CD14-positive monocyte (primary cell): ENCODE measurements around the genes COL23A1, ZNF454, GRM6 and GFPT2.

DNA sequence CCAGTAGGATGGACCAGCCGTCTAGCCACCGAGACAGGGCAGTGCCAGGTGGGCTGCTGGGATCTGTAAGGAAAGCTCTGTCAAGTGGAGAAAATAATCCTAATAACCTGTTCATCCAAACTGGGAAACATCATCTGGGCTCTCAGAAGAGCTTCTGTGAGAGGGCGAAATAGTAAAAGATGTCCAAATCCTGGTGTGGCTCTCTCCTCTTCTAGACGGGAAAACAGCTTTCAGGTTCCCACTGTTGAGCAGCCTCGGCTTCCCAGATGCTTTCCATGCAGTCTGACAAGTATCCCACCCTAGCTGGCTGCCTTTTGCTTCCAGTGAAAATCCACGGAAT is 129.9 kb downstream of the COL23A1 start:
- CAGE, long polyA plus RNA = no peak

DNA sequence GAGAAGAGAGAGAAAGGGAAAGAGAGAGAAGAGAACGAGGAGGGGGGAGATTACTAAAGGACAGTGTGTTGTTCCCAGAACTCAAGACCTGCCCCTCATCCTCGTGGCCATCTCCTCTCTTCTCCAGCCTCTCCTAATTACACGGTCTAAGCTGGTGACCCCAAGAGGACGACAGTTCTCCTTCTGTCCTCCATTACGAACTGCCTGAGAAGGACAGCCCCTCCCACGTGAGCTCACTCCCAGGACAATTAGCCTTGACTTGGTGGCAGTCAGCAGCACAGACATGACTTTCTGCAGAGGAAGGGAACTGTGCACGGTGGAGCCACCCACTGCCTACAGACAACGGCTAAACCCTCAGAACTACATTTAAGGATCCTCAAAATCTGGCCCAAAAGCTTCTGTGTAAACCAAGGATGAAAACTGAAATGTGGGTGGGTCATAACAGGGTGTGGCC is 99.0 kb downstream of the COL23A1 start:
- CAGE, long polyA plus RNA = no peak

- CAGE, long polyA plus RNA = no peak
Observed at GRCh38 chr5:178589729-178590796, at the start of gene COL23A1. TSS of gene COL23A1 (minus strand) at chr5:178590393.

GRCh38 chr5:178940645-178941309 is at the start of gene ZNF454:
TSS of gene ZNF454 (plus strand) at chr5:178941198.
- CAGE, long polyA plus RNA = no peak

DNA sequence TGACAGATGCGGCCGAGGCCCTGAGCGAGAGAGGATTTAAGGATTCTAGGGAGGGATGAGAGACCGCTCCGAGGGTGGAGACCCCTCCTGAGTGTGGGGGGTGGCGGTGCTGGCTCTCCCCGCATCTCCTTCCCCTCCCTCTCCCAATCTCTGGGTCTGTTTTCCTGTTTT is at the start of gene GRM6:
Gene GRM6 (minus strand): TSS at position 11 of the 171 bp plus-strand sequence.
- CAGE, long polyA plus RNA = no peak

DNA sequence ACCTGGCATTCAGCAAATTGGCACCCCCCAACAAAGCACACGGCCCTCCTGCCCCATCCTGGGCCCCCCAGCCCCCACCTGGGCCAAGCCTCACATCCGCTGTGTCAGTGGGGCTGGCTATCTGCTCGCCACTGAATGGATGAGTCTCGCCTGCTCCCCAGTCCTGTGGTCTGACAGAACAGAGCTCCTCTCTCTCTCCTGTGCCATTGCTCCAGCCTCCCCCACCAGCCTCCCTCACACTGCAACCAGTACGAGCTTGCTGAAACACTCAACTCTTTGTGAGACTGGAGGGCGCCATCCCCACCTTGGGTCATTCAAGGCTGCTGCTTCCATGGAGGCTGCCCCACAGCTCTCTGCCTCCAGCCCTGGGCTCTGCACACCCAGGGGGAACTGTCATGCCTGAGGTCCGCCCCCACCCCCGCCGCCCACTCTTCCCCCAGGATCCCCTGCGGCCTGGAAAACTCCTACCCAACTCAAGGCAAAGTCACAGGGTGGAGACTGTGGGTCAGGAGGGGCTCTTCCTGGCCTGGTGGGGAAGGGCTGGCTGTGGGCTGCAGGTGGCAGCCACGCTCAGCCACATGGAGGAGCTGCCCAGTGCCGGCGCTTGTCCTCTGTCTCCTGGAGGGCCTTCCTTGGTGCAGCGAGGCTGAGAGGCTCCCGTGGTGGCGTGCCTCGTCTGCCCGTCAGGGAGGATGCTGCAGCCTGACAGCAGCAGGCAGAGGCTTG is 78.4 kb downstream of the ADAMTS2 start:
- CAGE, long polyA plus RNA = no peak

GRCh38 chr5:179568494-179569751 is 18.6 kb downstream of the RUFY1 start:
- CAGE, long polyA plus RNA = no peak

DNA sequence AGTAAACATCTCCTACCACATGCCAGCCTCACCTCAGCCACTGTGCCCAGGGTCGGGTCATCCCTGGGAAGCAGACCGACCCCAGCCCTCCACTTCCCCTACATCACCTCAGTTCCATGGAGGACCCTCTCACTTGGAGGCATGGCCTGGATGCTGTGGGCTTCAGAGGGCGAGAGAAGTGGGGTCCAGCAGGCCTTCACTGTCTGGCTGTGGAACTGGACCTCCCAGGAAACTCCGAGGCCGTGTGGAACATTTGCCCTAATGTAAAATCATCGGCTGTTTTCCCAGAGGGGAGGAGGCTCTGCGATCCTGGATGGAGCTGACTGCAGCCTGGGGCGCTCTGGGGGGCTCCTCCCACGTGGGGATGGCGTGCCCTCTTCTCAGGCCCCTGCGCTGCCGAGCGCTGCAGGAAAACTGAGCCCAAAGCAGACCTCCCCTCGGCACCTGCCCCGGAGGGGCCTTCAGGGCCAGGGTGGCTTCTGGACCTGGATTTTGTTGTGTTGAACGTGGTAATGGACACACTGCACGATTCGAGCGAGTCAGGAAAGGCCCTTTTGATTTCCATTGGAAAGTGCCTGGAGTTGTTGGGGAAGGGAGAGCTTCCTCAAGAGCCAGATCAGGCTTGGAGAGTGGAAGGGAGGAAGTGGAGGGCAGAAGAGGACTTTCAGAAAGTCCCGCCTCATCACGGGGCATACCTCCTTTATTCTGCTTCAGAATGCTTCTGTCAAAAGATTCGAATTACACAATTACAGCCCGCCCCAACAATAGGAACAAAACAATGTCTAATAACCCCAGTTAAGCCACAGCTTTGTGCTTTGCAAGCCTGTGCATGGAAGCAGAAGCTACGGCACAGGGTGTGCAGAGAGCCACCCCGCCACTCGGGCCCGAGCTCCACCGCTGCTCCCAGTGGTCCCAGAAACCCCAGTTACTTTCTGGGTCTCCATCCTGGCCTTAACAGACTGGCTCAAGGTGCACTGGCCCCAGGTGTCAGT is 23.8 kb downstream of the HNRNPH1 start:
- CAGE, long polyA plus RNA = no peak

- CAGE, long polyA plus RNA = no peak
Observed at GRCh38 chr5:179605856-179606516, 17.5 kb downstream of the HNRNPH1 start.

DNA sequence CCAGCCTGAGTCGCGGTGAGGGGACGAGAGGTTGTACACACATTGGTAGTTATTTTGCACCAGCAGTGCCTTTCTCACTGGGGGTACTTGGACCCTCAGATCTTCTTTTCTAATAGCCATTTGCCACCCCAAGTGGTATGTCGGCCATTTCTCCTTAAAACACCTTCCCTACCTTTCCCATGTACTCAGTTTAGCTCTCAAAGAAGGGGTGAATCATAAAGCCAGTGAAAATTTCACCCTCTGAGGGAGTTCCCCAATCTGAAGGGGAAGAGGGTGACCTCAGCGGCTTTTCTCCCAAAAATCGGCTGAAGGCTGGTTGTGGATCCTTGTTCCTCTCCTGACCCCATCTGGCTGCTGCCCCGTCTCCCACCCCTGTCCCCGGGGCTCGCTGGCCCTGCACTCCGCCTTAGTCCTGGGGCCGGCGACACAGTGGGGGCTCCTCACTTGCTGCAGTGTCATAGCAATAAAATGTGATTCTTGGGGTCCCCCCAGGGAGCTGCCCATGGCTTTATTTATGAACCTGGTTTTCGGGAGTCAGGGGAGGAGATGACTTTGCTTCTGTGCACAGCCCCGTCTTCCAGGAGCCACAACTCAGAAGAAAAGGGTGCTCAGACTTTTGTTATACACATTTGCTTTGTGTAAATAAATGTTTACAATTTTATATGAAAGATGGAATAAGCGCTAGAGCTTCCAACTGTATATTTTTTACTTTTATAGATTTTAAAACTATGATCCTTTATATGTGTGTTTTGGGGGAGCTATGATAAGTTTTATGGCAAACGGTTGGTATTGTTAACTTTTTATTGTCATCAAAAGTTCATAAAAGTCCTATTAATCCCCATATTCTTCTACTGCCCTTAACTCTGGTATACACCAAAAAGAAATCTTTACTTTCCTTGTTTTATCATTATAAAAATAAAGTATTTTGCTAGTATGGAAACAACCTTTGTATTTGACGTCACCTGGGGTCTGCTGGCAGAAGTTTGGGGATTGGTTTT is 17.1 kb upstream of the LTC4S start:
- CAGE, long polyA plus RNA = no peak

DNA sequence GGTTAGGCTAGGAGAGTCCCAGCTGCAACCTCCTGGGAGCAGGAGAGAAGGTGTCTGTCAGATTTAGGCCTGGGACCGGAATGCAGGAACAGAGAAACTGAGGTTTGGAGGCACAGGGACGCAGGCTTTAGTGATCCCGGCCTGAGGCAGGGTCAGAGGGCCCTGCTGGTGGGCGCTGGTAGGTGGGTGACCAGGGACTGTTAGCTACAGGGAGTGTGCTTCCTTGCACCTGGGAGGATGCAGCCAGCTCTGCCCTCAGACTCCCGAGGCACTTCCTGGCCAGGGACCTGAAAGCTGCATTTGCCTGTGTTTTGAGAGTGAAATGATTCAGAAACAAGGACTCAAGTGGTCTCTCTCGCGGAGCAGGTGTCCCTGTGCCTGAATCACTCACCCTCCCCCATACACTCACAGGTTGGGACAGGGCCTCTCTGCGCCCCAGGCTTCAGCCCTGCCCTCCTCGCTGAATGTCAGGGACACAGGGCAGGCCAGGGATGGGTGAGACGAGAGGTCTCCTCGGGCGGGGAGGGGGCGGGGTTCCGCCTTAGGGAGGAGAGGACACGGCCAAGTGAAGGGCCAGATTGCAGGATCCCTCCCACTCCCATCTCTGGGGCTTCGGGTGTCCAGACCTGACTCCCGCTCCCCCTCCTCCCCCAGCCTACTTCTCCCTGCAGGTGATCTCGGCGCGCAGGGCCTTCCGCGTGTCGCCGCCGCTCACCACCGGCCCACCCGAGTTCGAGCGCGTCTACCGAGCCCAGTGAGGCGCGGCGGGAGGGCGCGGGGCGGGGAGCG is 1.3 kb downstream of the LTC4S start:
- CAGE, long polyA plus RNA = no peak

DNA sequence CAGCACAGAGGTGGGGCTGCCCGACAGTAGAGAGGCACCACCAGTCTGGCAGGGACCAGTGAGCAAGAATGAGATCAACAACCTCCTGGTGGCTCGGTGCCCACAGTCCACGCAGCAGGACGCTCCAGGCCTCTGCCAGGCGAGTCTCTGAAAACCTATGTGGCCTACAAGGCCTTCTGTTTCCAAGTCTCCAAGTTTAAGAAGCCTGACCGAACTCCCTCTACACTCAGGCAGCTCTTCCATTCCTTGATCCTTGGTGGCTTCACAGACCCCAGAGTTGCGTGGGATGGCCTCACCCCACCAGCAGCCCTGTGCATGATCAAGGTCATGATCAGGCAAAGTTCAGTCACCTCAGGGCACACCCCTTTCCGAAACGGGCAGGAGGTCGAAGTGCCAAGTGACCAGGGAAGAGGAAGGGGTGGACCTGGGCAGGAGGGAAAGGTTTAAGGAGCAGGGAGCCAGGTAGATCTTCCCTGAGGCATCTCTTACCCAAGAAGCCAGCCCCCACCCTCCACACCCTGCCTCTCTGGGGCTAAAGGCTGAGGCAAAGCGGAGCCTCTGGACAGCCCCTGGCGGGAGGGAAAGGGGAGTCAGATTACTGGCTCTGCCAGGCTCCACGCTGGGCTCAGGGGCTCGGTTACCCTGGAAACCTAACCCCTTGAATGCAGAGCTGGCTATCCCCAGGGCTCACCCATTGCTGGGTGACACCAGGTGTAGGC is 3.8 kb downstream of the MGAT4B start:
- CAGE, long polyA plus RNA = no peak

DNA sequence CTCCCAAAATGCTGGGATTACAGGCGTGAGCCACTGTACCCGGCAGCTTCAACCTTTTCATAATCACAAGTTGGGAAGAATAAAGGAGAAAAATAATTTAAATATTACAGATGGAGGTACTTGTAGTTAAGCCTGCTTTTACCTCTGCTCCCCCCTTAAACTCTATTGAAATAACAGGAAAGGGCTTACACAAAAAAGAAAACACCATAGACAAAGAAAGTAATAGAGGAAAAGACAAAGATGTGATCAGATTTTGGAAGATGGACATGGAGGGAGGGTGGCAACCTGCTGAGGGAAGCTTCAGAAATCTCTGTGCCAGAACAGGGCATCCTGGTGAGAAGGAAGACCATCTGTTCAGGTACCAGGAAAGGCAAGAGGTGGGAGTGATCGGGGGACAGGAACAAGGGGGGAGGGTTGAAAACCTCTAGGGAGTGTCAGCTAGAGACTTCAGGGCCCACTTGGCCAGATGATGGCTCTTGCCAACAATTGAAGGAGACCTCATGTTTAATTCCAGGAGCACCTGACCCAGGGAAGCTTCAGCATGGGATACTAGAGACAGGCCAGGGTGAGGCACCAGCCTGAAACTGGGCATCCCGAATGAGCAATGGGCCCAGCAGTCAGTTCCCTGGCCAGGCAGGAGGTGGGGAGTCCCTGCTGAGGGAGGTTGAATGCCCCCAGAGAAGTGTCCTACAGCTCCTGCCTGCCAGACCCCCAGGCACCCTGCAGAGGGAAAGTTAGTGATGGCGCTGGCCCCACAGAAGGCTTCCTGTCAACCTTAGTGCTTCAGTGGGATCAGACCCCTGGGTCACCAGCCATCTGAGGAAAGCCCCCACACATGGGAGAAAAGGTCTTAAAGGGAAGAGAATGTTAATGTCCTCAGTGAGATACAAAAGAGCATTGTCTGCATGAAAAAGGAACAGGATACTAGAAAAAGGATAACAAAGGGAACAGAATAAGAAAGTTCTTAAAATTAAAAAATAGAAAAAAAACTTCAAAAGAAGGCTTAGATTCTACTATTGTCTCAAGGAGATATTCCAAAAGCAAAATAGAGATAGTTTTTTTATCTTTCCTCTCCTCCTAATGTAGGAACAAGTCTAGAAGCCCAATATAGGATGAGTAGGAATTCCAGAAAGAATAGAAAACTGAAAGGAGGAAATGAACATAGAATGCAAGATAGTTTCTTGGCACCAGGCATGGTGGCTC is 8.3 kb downstream of the SQSTM1 start:
- CAGE, long polyA plus RNA = no peak

GRCh38 chr5:179870056-179870731 is 11.6 kb upstream of the MRNIP start:
- CAGE, long polyA plus RNA = no peak

GRCh38 chr5:180026383-180026798 is 45.2 kb downstream of the RNF130 start:
- CAGE, long polyA plus RNA = no peak

DNA sequence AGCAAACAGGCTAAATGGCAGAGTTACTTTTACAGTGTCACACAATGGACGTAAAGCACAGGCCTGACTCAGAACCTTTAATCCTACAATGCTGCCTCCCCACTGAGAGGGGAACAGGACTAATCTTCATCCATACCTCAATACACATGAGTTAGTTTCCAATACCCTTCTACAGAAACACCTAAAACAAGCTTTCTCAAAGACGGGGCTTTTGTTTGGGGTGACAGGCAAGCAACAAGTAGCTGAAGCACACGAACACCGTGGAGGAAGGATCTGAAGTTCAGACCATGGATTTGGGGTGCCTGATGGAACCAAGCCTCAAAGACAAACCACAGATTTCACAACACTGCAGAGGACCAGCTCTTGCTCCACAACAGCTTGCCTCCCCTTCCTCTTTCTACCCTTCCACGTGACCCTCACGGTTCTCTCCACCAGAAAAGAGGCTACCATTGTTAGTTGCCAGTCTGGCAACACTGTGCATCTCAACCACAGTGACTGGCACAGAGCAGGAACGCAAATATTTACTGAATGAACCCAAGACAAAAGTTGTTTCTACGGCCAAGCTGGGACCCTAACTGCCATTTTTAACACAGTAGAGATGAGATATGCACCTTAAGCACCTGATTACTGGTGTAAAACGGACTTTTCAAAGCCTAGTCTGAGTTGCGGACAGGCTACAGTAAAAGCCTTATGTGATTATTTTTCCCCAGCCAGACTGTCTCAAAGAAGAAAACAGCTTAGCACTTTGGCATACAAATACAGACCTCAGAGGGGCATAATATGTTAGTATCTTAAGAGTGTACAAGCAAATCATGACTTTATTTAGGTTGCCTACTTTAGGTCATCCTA is 1.6 kb downstream of the RNF130 start:
- CAGE, long polyA plus RNA = no peak

- CAGE, long polyA plus RNA = no peak
Observed at GRCh38 chr5:180093655-180094113, 22.1 kb upstream of the RNF130 start.

GRCh38 chr5:180210061-180210701 is 1.2 kb upstream of the RASGEF1C start:
- CAGE, long polyA plus RNA = no peak

- CAGE, long polyA plus RNA = no peak
Observed at GRCh38 chr5:180353152-180354057, at the start of gene GFPT2. TSS of gene GFPT2 (minus strand) at chr5:180353336.

DNA sequence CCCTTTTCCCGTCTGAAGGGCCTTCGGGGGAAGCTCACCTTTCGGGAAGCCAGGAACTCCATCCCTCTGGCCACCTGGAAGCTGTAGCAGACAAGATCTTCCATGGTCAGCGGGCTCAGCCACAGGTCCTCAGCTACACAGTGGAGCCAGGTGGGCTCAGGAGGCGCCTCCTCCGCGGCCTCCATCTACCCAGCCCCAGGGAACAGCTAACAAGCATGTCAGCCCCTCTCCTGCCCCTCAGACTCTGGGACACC is 25.5 kb upstream of the SCGB3A1 start:
- CAGE, long polyA plus RNA = no peak